GM06990 (cell line): ENCODE data around the genes RHEBL1, TUBA1B, C1QL4, DNAJC22, SPATS2 and AQP5.

- RRBS = 5% methylated on average over 10 of the region's 66 CpGs
Measured at GRCh38 chr12:49069425-49070559, at the start of gene RHEBL1. Gene RHEBL1, minus strand, starts transcription at chr12:49069979.

DNA sequence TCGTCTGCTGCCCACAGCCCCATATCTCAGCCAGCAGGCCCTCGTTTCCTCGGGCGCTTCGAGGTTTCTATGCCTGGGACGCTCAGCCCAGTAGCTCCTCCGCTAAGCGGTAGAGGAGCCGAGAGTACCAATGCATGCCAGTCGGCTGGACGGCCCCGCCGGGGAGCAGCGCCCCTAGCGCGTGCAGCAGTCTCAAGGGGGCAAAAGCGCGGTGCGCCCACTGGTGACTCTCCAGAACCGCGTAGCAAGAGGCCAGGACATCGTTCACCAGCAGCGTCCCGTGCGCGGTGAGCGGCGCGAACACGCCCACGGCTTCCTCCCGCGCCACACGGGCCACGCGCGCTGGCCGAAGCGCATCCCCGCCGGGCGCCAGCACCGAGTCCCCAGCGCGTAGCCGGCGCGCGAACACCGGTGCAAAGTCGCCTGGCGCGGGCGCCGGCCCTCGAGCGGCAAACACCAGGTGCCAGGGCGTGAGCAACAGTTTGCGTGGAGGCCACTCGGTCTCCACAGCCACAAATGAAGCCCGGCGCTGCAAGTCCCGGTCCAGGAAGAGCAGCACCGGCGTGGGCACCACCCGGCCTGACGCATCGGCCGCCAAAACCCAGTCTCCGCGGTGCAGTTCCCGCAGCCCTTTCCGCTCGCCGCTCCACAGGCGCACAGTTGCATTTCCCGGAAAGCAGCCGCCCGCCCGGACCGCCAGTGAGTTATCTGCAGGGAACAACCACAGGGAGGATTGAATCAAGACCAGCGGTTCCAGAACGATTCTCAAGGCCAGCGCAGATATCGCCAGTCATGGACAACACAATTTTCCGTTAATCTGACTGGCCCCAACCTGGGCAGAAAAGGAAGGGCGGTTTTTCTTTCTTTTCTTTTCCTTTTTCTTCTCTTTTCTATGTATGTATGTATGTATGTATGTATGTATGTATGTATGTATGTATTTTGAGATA lies 4.6 kb downstream of the DHH start:
- RRBS = 6% methylated on average over 15 of the region's 87 CpGs

DNA sequence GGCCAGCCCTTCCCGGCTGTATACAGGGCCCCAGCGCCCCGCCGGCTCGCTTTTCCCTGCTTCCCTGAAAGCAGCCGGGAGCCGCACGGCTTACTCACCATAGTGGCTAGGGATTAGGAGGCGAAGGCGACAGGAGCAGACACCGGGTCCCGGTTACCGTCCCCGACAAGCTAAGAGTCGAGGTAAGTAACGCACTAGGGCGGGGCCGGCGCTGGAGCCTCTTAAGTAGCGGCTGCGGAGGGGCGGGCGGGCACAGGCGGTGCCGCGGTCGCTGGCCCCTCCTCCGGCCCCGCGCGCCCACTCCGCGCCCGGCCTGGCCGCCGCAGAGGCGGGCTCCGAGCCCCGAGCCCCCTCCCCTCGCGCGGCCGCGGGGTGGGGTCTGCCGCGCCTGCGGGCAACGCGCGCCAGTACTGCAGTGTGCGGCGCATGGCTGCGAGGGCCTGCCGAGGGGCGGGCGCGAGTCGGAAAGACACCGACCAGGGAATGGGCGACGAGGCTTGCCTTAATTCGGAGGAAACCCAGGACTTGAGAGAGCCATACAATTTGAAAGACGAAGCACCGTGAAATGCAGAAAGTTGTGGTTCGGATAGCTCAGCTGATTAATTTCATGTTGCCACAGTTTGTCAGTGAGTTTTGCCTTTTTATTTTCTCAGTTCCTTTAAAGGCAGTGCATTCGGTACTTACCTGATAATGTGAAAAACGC lies at the start of gene TUBA1B:
TUBA1B (minus strand) TSS at position 196 of the 703 bp plus-strand sequence.
- RRBS = 3% methylated on average over 22 of the region's 67 CpGs

DNA sequence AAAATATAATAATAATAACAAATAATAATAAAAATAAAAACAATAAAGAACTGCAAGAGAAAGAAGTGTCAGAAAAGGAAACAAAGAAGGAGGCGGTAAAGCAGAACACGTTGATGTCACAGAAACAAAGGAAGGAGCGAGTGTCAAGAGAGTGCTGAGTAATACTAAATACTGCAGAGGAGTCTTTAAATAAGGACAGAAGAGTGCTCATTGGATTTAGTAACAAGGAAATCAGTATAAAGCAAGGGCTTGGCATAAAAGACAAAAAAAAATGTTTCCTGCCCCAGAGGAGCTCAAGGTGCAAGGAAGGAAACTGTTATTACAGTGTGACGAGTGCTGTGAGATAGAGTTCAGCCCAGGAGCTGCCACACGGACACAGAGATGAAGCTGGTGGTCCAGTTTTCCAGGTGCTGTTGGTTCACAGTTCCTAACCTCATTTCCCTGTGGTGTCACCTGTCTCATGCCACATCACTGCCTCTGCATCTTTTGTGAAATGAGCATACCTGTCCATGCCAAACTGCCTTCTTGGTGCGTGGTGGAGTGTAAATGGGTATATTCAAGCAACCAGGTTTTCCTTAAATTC lies 8.4 kb upstream of the TUBA1A start:
- RRBS = no CpG with 5 or more reads among the region's 6 CpGs

- RRBS = 4% methylated on average over 6 of the region's 31 CpGs
Measured at GRCh38 chr12:49337087-49337535, at the start of gene C1QL4. Gene C1QL4, minus strand, starts transcription at chr12:49337188.

DNA sequence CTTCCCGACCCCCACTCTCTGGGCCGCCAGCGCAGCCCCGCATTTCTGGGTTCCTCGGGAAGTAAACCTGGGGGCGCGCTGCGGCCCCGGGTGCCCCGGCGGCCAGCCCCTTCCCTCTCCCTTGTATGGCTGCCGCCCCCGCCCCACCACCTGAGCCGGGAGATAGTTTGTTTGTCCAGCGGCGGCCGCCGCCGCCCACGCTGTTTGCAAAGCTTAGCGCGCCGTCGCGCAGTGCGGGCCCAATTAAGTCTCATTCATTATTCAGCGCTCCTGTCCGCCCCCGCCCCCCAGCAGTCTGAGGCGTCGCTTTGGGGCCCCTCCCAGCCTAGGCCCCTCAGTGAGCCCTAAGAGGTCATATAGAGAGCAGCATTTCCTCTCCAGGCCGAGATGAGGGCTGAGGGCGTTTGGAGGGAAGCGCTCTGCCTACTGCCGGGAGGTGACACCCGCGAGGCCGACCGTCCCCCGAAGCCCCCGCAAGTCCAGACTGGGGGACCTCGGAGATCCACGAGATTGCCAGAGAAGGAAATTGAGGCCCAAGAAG lies at the start of gene DNAJC22:
DNAJC22 (plus strand) TSS at position 337 of the 541 bp plus-strand sequence.
- RRBS = 5% methylated on average over 5 of the region's 43 CpGs

GRCh38 chr12:49367071-49367937 lies at the start of gene SPATS2:
Gene SPATS2, plus strand, starts transcription at chr12:49367462.
- RRBS = 3% methylated on average over 54 of the region's 92 CpGs

GRCh38 chr12:49367938-49368451 lies 733 bp downstream of the SPATS2 start:
- RRBS = no CpG with 5 or more reads among the region's 11 CpGs

DNA sequence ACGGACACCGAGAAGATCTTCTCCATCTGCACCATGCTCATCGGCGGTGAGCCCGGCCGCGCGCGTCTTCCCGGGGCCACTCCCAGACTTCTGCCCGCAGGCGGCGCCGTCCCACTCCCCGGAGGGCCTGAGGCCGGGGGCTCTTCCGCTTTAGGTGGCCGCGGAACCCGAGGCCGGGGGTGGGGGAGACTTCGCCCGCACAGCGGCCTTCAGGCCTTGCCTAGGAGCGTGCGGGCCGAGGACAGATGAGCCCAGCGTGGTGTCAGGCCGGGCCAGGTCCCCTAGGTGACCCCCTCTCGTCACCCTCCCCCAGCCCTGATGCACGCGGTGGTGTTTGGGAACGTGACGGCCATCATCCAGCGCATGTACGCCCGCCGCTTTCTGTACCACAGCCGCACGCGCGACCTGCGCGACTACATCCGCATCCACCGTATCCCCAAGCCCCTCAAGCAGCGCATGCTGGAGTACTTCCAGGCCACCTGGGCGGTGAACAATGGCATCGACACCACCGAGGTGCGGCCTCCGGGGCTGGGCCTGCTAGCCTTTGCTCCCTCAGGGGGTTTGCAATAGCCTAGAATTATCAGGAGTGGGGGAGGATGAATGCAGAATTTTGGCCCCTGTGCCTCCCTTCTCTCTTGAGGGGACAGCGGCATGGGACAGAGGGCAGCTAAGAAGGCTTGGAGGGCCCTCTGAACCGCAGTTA lies 10.4 kb downstream of the KCNH3 start:
- RRBS = 8% methylated on average over 18 of the region's 54 CpGs

DNA sequence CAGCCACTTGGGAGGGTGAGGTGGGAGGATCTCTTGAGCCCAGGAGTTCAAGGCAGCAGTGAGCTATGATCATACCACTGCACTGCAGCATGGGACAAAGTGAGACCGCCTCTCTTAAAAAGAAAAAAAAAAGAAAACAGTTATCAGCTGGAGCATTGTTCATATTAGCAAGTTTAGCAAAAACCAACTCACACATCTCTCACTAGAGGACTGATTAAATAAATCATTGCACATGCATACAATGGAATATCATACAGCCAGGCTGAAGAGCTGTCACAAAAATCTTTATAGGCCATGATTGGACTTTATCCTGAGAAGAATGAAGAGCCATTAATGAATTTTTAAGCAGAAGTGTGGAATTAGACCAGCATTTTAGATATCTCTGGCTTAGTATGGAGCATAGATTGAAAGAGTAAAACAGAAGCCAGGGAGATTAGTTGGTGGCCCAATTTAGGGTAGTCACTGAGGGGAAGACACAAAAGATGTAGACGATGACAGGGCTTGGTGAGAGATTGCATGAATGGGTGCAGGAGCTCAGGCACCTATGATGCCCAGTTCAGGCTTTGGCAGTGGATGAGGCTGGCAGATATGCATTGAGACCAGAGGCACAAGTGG lies 8.6 kb upstream of the MCRS1 start:
- RRBS = no CpG with 5 or more reads among the region's 2 CpGs

- RRBS = no CpG with 5 or more reads among the region's 12 CpGs
Measured at GRCh38 chr12:49698487-49699736, 8.3 kb downstream of the FMNL3 start.

GRCh38 chr12:49784125-49784874 lies 42.9 kb downstream of the TMBIM6 start:
- RRBS = no CpG with 5 or more reads among the region's 7 CpGs

GRCh38 chr12:49810966-49811569 lies 17.1 kb downstream of the NCKAP5L start:
- RRBS = no CpG with 5 or more reads among the region's 9 CpGs

DNA sequence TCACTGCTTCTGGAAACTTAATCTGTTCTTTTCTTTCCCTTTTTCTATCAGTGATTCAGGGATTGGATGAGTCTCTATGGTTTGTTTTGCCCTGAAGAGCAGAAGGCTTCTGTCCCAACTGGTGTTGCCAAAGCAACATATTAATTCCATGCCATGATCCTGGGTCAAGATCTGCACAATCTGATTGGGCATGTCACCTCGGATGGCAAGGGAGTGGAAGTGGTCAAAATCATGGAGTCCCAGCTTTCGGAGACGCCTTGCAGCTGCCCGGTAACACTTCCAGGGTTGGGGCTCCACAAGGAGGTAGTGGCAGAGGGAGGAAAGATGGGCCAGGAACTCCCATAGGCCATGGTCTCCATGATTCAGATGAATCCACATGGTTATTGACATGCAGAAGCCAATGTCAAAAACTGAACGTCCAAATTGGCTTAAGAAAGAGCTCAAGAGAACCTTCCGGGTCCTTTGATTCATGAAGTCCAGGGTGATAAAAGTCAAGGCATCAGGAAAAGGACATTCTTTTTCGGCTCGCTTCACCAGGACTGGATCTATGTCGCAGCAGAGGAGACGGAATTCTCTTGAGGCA lies 4.4 kb downstream of the BCDIN3D start:
- RRBS = no CpG with 5 or more reads among the region's 10 CpGs

- RRBS = 32% methylated on average over 44 of the region's 120 CpGs
Measured at GRCh38 chr12:49961405-49962420, at the start of gene AQP5. Gene AQP5, plus strand, starts transcription at chr12:49961872.

DNA sequence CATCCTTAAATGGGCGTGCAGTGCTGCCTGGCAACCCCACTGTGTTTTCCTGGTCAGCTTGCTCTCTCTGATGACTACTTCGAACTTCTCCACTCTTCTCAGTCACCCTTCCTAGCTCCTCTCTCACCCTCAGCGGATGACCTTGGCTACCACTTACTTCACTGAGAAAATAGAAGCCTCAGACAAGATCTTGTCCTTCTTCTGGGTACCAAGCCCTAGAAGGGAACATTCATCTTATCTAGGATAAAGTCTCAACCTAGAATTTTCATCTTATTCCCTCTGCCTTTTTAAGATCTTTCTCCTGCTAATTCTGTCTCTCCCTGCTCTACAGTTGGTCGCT lies 9.2 kb downstream of the ASIC1 start:
- RRBS = no CpG with 5 or more reads among the region's 4 CpGs

DNA sequence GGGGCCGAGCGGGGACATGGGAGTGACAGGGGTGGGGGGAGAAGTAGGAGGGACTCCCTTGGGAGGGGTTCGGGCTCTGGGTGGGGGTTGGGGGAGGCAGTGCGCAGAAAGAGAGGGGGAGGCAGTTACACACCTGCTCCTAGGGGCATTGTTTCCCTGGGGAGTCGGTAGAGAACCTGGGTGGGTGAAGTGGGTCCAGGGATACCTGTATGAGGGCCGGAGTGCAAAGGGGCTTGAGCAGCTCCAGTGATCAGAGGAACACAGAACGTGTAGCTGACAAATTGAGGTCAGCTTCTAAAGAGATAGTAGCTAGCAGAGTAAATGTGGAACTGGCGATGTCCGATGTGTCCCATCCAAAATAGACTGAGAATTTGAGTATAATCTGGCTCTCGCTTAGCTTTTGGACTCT lies 447 bp downstream of the SMARCD1 start:
- RRBS = no CpG with 5 or more reads among the region's 10 CpGs

DNA sequence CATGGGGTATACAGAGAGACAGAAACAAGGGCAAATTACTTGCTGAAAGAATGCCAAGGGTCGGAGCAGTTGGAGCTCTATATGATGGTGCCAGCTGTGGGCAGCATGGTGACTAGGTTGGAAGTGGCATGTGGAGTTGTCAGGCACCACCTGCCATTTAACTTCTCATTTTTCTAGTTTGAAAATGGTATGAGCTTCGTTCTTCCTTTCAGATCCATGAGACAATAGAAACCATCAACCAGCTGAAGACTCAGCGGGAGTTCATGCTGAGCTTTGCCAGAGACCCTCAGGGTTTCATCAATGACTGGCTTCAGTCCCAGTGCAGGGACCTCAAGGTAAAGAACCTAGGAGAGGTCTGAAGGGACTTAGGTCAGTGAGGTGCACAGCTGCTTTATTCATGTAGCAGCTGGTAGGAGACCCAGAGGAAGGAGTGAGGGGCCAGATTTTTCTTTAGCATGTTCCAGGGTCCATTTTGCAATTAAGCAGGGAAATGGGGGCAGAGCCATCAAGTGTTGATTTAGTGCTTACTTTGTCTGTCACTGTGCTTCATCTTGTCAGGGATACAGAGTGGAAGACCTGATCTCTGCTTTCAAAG lies 7.1 kb upstream of the GPD1 start:
- RRBS = no CpG with 5 or more reads among the region's 3 CpGs

GRCh38 chr12:50101764-50103188 lies 1.5 kb upstream of the GPD1 start:
- RRBS = no CpG with 5 or more reads among the region's 14 CpGs

GRCh38 chr12:50186604-50187035 lies 19.5 kb upstream of the CERS5 start:
- RRBS = no CpG with 5 or more reads among the region's 2 CpGs